ENCODE measurements around the genes CFAP54 and ANO4.

- PRO-cap, 3 experiments, result no peak in any of the 3 experiments
- RAMPAGE, long total RNA, result no peak
Measured at GRCh38 chr12:95791232-95791875, 790 bp upstream of the NTN4 start.

DNA sequence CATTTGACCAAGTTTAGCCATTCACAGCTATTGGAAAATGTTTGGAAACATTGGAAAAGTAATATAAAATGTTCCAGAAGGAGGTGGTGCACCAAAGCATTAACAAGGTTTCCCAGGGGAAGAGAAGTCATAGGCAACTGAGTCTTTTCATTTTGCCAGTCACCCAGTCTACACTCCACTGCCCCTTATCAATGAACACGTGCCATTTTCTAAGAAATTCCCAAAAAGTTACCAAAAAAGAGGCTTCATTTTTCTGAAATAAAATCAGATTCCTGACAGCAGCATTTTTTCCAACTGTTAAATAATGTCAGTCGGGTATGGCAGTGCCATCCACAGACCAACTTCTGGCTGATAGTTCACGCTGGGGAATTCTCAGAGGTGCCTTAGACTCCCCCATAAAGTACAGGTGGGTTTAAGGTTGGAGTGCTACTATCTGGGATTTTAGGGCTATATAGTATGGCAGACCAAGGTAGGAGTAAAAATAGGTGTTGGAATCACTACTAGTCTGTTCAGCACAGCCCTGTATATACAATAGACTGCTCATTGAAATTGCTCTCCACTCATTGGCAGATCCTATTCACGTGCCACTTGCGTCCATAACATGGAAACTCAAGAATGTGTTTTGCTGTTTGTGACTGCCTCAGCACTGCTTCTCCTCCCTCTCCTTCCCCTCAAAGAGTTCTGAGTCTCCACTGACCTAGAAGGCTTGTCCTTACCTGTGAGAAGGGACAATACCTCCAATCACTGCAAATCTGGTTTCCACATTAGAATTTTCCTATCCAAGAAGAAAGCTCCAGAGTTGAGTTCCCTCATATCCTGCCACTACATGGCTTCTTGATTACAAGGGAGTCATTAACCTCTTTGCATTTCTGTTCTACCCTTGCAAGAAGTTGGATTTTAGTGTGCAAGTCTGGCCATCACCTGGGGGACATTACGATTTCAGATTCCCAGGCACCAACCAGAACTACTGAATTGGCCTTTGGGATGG, 4.5 kb downstream of the HAL start:
- PRO-cap, 3 experiments, result no peak in any of the 3 experiments
- RAMPAGE, long total RNA, result no peak

DNA sequence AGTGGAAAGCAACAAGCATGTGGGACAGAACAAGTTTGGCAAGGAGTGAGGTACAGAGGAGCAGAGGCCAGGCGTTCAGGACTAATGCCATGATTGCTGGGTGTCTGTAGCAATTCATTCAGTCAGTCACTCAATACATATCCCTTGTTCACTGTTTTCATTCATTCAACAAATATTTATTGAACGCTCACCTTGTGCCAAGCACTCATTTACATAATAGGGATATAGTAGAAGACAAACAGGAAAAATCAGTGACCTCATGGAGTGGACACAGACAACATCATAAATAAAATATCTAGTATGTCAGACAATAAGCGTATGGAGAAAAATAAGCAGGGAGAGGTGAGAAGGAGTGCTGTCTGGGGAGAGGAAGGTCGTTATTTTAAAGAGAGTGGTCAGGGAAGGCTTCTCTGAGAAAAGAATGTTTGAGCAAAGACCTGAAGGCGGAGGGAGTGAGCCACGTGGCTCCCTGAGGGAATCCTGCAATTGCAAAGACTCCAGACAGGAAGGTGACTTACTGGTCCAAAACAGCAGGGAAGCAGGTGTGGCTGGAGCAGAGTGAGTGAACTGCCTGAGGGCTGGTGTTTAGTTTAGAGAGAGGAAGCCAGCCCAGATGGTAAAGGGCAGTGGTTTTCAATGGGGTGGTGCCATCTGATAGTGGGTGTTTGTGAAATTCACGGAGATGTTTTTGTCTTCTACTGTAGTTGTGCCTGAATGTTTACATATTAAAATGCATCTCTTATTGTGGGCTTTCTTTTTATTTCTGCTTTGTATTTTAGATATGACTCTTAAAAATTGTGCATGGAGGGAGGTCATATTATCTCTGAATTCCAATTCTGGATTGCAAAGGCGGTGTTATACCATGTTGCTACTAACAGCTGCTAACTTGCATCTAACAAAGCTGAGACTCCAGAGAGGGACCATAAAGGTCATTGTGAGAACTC, 58.8 kb upstream of the LTA4H start:
- PRO-cap, 3 experiments, result no peak in any of the 3 experiments
- RAMPAGE, long total RNA, result no peak

DNA sequence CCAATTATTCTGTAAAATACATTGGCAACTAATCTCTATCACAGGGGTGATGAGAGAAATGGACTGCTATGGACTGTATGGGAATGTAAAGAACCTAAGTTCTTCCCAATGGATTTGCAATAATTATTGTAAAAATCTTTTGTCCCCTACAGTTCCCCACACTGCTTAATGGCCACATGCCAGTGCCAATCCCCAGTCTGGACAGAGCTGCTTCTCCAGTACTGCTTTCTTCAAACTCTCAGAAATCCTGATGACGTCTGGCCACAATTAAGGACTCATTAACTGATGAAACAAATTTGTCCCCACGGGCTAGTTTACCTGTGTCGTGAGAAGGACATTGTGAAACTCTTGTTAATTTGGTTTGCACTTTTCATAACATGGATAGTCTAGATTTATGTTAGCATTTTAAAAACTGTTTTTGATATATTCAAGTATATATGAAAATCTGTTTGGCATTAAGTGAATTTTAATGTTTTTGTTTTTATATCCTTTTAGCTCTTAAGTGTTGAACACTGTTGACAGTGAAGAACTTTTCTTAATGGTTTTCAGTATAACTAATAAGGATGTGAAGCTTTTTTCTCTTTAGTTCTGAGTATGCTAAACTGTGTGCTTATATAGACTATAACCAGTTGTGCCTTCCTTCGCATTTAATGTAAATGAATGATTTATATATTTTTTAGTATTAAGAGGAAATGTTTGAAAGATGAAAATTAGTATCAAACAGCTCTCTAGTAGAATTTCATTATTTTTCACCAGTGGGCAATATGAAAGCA, 72.9 kb downstream of the ELK3 start:
- PRO-cap, 3 experiments, result no peak in any of the 3 experiments
- RAMPAGE, long total RNA, result no peak

- PRO-cap, 3 experiments, result no peak in any of the 3 experiments
- RAMPAGE, long total RNA, result no peak
Measured at GRCh38 chr12:96279488-96280286, 85.5 kb downstream of the ELK3 start.

DNA sequence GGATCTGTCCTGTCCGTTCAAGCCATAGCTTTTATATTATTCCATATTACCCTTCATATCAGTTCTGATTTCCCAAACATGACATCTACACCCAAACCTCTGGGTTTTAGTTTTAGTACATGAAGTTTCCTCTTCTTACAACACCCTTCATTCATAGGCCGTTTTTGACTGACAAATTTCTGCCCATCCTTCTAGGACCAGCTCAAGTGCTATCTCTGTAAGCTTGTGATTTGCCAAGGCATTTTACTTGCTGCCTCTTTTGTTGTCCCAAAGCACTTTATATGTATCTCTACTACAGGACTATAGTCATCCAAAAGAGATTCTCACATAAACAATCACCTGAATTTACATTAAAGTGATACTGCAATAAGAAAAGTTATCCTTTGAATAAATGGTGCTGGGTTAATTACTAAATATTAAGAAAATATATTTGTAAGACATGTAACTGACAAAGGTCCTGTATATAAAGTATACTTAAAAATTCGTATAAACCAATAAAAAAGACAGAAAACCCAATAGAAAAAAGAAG, 91.0 kb downstream of the CDK17 start:
- PRO-cap, 3 experiments, result no peak in any of the 3 experiments
- RAMPAGE, long total RNA, result no peak

DNA sequence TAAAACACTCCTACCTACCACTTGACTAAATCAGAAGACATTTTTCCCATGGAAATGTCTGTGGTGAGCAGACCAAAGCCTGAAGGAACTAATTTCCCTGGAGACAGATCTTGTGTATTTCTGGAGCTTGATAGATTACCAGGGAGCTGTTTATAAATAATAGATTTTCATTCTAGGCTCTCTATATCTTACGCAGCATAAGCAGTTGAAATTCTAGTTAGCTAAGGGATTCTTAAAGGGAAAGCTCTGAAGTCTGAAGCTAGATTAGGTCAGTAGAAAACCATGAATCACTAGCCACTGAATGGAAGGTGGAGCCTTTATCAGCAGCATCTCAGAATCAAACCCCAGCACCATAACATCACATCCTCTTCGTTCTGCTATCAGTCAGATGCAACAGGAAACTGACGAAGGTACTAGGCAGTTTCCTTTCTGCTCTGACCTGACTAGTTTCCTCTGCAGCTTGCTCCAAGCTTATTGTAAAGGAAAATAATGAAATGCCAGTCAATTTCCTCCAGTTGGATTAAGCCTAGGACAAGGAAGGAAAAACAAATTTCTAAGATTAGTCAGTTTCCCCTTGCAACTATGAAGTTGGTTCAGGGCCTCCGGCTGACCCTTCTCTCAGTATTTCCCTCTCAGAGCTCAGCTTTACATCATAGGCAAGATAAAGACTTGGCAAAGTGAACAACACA, 43.7 kb upstream of the CFAP54 start:
- PRO-cap, 3 experiments, result no peak in any of the 3 experiments
- RAMPAGE, long total RNA, result no peak

GRCh38 chr12:96489253-96490404, at the start of gene CFAP54:
CFAP54 (plus strand) TSS chr12:96489577.
- PRO-cap, 3 experiments, result no peak in any of the 3 experiments
- RAMPAGE, long total RNA, result start-site peak on the plus strand at chr12:96489577-96489610, 47 and 65 reads in 2 replicates

DNA sequence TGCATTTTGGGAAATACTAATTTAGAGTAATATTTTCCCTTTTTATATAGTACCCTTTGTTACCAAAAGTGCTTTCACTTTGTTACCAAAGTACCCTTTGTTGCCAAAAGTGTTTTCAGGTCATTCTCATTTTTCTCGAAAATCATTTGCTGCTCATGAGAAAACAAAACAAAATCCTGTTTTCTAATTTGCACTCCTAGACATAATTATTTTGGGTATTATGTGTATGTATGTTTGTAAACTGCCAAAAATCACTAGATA, 93.0 kb downstream of the NEDD1 start:
- PRO-cap, 3 experiments, result no peak in any of the 3 experiments
- RAMPAGE, long total RNA, result no peak

- PRO-cap, 3 experiments, result no peak in any of the 3 experiments
- RAMPAGE, long total RNA, result no peak
Measured at GRCh38 chr12:98514620-98514980, 790 bp upstream of the TMPO start.

- PRO-cap, 3 experiments, result no peak in any of the 3 experiments
- RAMPAGE, long total RNA, result no peak
Measured at GRCh38 chr12:98604043-98604295, 10.5 kb downstream of the SLC25A3 start.

DNA sequence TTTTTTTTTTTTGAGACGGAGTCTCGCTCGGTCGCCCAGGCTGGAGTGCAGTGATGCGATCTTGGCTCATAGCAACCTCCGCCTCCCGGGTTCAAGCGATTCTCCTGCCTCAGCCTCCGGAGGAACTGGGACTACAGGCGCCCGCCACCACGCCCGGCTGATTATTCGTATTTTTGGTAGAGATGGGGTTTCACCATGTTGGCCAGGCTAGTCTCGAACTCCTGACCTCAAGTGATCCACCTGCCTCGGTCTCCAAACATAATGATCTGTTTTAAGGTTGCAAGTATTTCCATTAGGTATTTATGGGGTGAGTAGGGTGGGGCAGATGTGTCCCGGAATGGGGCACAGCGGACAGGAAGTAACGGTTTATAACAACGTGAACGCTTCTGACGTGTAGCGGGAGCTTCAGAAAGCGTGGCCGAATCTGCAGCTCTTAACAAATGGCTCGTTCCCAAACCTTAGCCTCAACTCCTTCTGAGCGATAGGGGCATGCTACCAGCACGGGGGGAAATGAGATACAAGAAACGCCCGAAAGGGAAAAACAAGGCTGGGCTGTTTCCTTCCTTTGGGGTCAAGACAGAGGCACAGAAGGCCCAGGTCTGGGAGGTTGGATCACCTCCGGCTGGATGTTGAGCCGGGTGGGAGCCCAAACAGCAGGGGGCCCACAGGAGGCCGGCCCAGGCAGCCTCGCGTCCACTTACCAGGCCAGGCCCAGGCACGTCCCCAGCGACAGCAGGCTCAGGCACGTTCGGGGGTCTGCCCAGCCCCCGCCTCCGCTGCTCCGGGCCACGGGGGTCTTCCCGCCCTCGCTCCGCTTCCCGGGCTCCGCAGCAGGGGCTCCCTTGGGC, 542 bp downstream of the IKBIP start:
- PRO-cap, 3 experiments, result no peak in any of the 3 experiments
- RAMPAGE, long total RNA, result no peak

DNA sequence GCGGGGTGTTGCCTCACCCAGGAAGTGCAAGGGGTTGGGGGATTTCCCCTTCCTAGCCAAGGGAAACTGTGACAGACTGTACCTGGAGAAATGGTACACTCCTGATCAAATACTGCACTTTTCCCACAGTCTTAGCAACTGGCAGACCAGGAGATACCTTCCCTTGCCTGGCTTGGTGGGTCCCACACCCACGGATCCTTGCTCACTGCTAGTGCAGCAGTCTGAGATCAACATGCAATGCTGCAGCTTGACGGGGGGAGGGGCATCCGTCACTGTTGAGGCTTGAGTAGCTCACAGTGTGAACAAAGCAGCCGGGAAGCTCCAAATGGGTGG, 409.5 kb upstream of the GARIN6 start:
- PRO-cap, 3 experiments, result no peak in any of the 3 experiments
- RAMPAGE, long total RNA, result no peak

- PRO-cap, 3 experiments, result no peak in any of the 3 experiments
- RAMPAGE, long total RNA, result no peak
Measured at GRCh38 chr12:100201519-100202182, 1.0 kb downstream of the ACTR6 start.

- PRO-cap, 3 experiments, result no peak in any of the 3 experiments
- RAMPAGE, long total RNA, result no peak
Measured at GRCh38 chr12:100304213-100304923, 37.4 kb downstream of the SCYL2 start.

DNA sequence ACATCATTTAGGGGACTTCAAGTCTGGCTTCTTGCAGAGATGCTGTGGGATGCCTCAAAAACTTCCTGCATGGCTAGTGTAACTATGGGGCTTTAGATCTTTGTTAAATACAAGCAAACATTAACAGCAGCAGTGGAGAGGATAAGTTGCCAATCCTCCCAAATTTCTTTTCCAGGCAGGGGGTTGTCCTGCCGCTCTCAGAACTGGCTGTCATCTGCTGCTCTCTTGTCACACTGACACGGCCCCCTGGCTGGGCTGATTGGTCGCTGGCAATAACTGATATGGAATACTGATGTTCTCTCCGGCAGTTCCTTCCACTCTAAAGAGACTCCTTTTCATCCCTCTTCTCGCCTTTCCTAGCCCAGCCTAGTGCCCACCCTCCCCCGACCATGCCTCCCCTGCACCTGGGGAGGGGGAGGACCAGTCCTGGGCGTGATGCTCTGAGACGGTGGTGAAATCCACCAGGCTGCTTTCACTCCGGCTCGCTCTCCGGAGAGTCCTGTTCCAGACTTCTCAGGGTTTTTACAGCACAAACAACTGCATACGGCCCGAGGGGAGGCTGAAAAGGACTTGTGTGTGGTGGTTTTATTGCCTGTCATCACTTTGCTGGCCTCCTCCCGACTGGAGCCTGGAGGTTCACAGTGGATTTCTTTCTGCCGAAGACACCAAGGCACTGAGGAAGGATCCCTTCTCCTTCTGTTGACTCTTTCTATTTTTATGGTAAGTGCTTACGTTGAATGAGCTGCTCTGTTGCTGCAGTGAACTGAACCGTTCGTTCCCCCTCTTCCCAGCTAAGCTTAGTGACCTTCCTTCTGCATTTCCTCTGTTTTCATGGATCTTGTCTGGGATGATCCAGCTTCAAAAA, at the start of gene ANO4:
Gene ANO4 (plus strand): TSS at position 469 of the 865 bp plus-strand sequence.
- PRO-cap, 3 experiments, result no peak in any of the 3 experiments
- RAMPAGE, long total RNA, result no peak

- PRO-cap, 3 experiments, result no peak in any of the 3 experiments
- RAMPAGE, long total RNA, result no peak
Measured at GRCh38 chr12:101665931-101666227, 31.6 kb upstream of the CHPT1 start.

GRCh38 chr12:101698028-101698708, 728 bp downstream of the CHPT1 start:
- PRO-cap, 3 experiments, result peak in 3 of 3 experiments; most common plus-strand start chr12:101698261 (in 2); most common minus-strand start chr12:101698085 (in 1)
- RAMPAGE, long total RNA, result no peak

- PRO-cap, 3 experiments, result no peak in any of the 3 experiments
- RAMPAGE, long total RNA, result no peak
Measured at GRCh38 chr12:101708962-101709834, 11.8 kb downstream of the CHPT1 start.

DNA sequence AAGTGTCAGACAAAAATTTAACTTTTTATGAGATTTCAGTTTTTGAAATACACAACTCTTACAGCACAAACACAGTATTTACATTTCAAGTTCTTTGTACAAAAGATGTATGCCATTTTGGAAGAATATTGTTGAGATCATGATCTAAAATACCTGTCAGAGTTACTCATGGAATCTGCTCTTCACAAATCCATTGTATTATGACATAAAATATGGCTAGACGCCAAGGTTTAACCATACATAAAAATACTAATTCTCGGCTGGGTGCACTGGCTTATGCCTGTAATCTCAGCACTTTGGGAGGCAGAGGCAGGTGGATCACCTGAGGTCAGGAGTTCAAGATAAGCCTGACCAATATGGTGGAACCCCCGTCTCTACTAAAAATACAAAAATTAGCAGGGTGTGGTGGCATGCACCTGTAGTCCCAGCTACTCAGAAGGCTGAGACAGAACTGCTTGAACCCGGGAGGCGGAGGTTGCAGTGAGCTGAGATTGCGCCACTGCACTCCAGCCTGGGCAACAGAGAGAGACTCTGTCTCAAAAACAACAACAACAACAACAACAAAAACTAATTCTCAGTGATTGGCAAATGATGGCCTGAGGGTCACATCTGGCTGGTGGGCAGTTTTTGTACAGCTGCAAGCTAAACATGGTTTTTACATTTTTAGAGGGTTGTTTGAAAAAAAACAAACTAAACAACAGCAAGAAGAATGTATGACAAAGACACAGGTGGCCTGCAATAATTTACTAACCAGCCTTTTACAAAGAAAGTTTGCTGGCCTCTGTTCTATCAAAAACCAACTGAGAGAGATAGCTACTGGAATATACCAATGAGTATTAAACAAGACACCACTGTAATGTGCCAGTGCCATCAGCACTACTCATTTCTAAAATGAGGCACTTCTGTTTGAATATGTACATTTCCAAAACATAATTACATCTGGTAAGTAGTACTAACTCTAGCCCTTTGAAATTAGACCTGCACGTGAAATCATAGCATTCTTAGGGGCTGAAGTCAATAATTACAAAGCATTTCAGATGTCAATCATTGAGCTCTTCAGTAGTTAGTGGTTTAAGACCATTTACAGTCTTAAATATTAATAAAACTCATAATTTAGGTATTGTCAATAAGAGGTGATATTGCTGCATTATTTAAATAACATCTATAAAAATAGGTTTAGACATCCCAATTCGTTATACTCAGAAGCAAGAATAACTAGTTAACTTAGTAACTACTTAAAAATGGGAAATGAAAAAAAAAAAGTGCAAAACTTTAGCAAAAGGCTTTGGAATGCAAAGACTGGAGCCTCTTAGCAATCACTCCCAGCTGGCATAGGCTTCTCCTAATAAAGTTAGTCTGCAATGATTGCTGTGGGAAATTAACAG, 6.7 kb upstream of the SYCP3 start:
- PRO-cap, 3 experiments, result no peak in any of the 3 experiments
- RAMPAGE, long total RNA, result no peak

Measured in cerebellum (tissue), 5 donors.